Subcutaneous adipose tissue (tissue), 3 donors: ENCODE measurements around a stretch of chr17.

DNA sequence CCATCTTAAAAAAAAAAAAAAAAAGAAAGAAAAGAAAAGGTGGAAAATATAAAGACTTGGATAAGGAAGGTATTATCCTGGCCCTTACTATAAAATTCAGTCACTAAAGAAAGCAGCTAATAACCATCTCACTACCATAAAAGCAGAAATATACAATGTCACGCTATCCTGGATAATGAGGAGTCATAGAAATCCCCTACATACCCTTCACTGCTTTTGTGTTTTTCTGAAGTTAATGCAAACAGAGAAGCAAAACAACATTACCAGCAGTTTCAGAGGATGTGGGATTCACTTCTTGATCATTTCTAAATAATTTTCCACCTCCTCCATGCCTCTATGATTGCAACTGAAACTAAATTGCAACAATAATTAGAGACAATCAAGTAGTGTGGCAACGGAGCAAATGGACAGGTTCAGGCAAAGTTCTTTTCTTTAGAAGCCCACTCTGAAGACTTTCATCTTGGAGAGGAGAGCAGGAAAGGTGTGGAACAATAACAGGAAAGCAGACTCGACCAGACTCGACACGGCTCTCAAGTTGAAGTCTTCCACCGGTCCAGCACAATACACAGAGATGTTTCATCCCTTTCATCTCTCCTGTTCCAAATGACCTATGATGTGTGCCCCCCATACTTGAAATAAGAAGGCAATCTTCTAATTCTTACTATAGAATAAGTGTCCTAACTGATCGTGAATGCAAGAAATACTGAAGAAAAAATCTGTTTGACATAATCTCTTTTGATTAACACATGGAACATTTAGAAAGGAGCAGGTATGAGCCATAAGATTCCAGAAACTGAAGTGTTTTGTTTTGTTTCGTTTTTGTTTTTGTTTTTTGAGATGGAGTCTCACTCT is 10.1 kb downstream of the CYTH1 start:
- PRO-cap, result no peak
- RAMPAGE, long total RNA, 3 experiments, result no peak in any of the 3 experiments

DNA sequence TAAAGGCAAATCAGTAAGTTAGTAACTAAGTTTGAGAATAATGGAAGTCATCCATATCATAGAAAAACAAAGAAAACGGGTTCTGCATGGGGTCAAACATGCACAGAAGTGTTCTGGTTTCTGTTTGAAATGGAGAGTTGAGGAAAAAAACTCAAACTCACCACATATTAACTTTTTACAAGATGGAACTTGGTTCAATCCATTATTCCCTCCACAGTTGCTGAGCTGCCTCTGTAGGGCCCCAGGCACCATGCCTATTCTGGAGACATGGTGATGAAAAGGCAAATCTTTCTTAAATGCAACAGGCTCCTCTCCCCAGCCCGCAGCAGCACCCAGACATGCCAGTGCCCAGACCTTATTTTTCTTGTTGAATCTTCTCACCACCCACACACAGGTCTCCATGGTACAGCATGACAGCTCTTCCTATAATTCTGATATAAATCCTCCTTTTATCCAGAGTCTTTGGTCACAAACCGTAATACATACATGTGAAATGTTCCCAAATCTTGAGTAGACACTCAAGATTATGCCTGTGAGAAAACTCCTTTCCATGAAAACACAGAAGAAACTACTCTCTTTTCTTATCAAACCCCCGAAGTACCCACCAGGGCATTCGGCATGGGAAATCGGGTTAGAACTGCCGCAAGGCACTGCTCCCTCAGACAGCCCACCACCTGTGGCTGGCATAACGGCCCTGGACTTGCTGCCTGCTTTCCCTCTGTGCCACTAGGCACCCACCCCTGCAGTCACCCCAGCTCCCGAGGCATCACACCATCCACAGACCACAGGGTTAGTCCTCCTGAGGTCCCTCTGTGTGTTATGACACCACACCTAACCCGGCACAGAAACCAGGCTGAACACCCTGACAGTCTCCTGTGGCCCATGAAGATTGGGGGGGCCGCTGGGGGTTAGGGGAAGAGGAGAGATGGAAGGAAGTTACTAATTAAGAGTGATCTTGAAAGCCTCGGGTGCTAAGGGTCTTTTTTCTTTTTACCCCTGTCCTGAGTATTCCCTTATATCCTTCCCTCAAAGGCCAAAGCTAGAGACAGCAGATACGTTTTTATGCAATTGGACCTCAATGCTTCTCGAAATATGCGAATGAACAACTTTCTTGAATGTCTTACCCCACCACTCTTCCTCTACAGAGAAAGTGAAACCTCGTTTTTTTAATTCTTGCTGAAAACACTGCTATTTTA is 7.3 kb downstream of the CYTH1 start:
- PRO-cap, result no peak
- RAMPAGE, long total RNA, 3 experiments, result no peak in any of the 3 experiments

DNA sequence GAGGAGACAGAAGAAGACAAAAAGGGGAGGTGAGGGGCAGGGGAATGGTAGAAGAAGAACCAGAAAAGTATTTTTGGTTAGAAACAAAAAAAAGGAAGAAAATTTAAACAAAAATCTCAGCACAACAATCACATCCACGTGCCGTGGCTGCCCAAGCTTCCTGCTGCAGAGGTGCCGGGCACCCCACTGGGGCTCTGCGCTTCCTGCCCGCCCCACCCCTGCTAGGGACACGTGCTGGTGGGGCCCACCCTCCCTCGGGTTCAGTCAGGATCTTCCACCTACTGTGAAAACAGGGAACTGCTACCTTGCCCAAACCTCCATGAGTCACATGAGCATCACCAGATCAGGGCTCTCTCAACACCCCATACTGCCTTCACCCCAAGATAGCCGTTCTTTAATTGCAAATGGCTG is 24.3 kb upstream of the CYTH1 start:
- PRO-cap, result no peak
- RAMPAGE, long total RNA, 3 experiments, result no peak in any of the 3 experiments

DNA sequence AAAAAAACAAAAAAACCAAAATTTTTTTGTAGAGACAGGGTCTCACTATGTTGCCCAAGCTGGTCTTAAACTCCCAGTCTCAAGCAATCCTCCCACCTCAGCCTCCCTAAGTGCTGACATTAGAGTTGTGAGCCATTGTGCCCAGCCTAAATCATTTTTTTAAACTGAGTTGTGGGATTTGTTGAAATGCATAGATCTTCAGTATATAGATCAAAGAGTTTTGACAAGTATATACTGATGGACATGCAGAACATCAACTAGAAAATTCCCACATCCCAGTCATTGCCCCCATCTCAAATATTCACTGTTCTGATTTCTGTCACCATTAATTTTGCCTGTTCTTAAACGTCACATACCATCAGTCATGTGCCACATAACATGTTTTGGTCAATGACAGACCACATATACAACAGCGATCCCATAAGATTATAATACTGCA is 24.0 kb downstream of the USP36 start:
- PRO-cap, result no peak
- RAMPAGE, long total RNA, 3 experiments, result no peak in any of the 3 experiments

DNA sequence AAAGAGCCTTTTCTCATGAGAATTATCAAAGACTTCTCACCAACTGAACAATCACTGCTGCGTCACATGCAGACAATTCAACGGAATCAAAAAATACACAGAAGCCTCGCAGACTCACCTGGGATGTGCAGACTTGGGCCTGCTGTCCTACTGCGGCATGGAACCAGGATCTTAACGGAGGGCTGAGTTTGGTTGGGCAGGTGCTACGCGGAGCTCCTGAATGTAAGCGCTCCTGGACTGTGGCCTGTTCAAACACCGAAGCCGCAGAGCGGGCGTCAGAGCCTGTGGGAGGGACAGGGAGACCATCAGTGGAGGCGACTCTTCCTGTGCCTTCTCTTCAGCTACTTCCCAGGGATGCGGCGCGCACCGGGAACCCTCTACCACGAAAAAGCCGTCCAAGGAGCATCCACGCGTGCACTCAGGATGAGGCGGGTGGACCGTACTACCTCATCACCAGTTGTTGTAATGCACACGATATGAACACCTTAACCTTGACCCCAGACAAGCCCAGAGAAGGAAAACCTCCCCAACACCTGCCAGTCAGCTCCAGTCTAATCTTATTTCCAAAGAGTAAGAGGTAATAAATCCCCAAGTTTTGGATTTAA is 2.0 kb downstream of the USP36 start:
- PRO-cap, result no peak
- RAMPAGE, long total RNA, 3 experiments, result no peak in any of the 3 experiments

DNA sequence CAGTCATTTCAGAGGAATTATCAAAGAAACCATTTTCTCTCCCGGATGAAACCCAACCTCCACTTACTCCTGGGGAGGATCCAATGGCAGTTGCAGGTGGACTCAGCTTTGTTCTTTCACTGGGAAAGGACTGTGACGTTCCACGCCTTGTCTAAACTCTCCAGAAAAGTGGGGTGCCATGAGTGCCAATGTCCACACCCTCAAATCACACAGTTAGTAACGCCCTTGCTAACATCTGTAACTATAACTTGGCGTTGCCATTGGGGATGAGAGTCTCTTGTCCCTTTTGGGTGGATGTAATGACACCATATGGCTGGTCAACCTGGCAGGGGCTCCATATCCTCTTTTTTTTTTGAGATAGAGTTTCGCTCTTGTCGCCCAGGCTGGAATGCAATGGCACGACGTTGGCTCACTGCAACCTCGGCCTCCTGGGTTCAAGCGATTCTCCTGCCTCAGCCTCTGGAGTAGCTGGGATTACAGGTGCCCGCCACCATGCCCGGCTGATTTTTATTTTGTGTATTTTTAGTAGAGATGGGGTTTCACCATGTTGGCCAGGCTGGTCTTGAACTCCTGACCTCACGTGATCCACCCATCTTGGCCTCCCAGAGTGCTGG is 21.3 kb downstream of the CEP295NL start:
- PRO-cap, result no peak
- RAMPAGE, long total RNA, 3 experiments, result no peak in any of the 3 experiments

- PRO-cap, result no peak
- RAMPAGE, long total RNA, 3 experiments, result no peak in any of the 3 experiments
Observed at GRCh38 chr17:78908257-78909177, 5.5 kb upstream of the CEP295NL start.

- PRO-cap, result unidirectional peak, minus-strand start at chr17:78912239
- RAMPAGE, long total RNA, 3 experiments, result start-site peak on the minus strand in 1 of 3 experiments, at chr17:78912336-78912413 at its widest, 5 reads per replicate
Observed at GRCh38 chr17:78912124-78912919, 9.3 kb upstream of the CEP295NL start.

GRCh38 chr17:78998347-78999066 is 11.1 kb downstream of the CANT1 start:
- PRO-cap, result no peak
- RAMPAGE, long total RNA, 3 experiments, result no peak in any of the 3 experiments

DNA sequence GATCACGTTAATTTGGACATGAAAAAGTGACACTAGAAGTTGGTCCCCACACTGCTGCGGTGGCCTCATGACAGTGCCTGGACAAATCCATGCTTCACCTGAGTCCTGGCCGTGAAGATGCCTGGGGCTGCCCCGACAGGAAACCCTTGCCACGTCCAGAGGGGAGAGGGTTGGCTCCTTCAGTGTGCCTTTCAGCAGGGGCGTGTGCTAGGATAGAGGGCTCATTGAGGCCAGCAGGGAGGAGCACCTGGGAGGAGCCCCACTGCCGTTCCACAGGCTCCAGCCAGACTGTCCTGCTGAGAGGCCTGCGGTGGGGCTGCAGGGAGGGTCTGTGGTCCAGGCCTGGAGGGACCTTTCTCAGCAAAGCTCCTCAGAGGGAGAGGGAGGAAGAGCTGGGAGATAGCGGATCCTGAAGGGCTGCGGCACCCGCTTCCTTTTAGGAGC is 1.6 kb downstream of the CANT1 start:
- PRO-cap, result no peak
- RAMPAGE, long total RNA, 3 experiments, result no peak in any of the 3 experiments

- PRO-cap, result no peak
- RAMPAGE, long total RNA, 3 experiments, result start-site peak on the plus strand in 1 of 3 experiments, at chr17:79038255-79038927 at its widest, 18 reads per replicate
Observed at GRCh38 chr17:79038433-79039369, 14.7 kb downstream of the C1QTNF1 start.

DNA sequence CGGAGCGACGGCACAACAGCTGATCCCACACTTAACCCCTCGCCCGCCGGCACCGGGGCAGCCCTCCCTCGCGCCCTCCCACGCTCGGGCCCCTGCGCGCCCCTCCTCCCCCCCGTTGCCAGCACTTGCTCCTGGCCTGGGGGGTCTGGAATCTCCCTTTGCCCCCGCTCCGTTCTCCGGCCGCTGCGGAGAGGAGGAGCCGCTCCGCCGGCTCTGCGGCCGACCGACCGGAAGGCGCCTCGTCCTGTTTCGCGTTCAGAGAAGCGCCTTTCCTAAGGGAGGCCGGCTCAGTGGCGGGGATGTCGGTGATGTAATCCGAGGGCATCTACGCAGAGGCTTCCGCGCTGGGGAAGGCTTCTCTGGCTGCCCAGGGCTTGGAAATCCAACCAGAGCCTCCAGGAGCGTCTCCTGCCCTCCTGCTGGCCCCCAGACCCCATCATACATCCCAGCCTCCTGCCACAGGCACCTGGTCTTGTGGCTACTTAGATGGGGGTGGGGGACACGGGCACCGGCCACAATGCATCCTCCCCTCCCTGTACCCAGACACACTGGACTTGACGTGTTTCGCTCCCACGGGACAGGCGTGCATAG is 109.3 kb downstream of the ENGASE start:
- PRO-cap, result no peak
- RAMPAGE, long total RNA, 3 experiments, result no peak in any of the 3 experiments

DNA sequence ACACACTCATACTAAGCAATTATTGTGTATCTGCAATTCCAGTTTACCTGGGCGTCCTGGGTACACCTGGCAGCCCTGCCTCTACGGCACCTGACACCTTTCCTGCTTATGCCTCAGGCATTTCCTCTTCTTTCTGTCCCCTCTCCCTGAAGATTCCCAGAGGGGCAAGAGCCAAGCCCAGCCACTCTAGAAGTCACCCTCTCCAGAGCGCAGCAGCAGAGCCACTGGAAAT is 37.9 kb downstream of the RBFOX3 start:
- PRO-cap, result no peak
- RAMPAGE, long total RNA, 3 experiments, result no peak in any of the 3 experiments

GRCh38 chr17:79715280-79715877 is 15.4 kb upstream of the ENPP7 start:
- PRO-cap, result no peak
- RAMPAGE, long total RNA, 3 experiments, result no peak in any of the 3 experiments

- PRO-cap, result unidirectional peak, minus-strand start at chr17:79793549; bidirectional peak, plus-strand start at chr17:79793917, minus-strand start at chr17:79793736
- RAMPAGE, long total RNA, 3 experiments, result no peak in any of the 3 experiments
Observed at GRCh38 chr17:79793034-79794182, 3.5 kb downstream of the CBX8 start.

- PRO-cap, result no peak
- RAMPAGE, long total RNA, 3 experiments, result no peak in any of the 3 experiments
Observed at GRCh38 chr17:79812021-79812579, 15.2 kb upstream of the CBX8 start.

DNA sequence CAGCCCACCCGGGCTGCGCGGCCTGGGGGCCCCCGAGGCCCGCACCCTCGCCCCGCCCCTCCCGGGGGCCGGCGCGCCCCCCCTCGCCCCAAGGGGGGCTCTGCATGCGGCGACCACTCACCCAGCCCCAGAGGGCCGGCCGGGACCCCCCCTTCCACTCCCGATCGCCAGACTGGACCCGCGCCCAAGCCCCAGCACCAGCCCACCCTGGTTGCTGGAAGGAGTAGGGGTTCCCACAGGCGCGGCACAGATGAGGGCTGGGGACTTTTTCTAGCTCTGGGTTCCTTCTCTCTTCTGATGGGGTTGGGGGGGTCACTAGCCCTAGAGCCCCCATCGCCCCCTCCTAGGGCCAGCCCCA is 16.8 kb upstream of the CBX8 start:
- PRO-cap, result no peak
- RAMPAGE, long total RNA, 3 experiments, result no peak in any of the 3 experiments

DNA sequence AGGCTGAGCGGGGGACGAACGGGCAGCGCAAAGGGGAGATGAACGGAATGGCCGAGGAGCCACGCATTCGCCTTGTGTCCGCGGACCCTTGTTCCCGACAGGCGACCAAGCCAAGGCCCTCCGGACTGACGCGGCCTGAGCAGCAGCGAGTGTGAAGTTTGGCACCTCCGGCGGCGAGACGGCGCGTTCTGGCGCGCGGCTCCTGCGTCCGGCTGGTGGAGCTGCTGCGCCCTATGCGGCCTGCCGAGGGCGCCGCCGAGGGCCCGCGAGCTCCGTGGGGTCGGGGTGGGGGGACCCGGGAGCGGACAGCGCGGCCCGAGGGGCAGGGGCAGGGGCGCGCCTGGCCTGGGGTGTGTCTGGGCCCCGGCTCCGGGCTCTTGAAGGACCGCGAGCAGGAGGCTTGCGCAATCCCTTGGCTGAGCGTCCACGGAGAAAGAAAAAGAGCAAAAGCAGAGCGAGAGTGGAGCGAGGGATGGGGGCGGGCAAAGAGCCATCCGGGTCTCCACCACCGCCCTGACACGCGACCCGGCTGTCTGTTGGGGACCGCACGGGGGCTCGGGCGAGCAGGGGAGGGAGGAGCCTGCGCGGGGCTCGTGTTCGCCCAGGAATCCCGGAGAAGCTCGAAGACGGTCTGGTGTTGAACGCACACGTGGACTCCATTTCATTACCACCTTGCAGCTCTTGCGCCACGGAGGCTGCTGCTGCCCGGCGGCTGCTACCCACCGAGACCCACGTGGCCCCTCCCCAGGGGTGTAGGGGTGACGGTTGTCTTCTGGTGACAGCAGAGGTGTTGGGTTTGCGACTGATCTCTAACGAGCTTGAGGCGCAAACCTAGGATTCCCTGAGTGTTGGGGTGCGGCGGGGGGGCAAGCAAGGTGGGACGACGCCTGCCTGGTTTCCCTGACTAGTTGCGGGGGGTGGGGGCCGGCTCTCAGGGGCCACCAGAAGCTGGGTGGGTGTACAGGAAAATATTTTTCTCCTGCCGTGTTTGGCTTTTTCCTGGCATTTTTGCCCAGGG is 1.5 kb upstream of the CBX4 start:
- PRO-cap, result bidirectional peak, plus-strand start at position 623 of the sequence, minus-strand start at position 379 of the sequence
- RAMPAGE, long total RNA, 3 experiments, result no peak in any of the 3 experiments

DNA sequence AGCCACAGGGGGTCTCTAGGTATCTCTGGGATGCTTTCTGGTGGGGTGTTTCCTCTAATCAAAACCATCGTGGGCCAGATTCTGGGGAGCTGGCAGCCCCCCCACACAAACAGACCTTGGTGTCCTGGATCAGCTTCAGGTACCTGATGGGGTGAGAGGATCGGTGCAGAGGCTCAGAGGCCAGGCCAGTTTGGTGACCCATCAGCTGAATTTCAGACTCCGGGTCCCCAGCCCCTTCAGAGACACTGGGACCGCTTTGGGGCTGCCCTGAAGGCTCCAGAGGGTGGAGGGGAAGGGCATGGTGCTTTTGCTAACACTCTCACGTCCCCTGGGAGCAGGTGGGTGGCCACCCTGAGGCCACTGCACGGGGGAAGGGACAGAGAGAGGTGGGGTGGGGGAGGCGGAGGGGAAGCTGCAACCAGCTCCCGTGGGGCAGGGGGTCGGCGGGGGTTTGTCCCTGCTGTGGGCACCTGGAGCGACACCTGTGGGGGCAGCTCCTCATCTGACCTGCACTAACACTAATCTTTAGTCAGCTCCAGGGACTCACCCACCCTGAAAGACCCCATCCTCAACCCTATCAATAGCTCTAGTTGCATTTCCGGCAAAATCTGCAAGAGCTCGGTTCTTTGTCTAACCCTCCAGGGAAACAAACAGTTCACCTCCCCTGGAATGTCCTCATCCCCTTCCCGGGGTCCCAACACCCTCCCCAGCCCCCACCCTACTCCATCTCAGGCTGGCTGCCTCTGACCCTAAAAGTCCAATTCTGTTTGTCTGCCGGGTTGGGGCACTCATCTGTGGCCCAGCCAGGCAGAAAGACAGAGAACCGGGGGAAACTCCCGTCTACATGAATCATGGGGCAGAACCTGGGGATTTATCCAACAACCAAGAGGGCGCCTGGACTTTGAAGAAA is 91.8 kb upstream of the CBX4 start:
- PRO-cap, result no peak
- RAMPAGE, long total RNA, 3 experiments, result no peak in any of the 3 experiments

DNA sequence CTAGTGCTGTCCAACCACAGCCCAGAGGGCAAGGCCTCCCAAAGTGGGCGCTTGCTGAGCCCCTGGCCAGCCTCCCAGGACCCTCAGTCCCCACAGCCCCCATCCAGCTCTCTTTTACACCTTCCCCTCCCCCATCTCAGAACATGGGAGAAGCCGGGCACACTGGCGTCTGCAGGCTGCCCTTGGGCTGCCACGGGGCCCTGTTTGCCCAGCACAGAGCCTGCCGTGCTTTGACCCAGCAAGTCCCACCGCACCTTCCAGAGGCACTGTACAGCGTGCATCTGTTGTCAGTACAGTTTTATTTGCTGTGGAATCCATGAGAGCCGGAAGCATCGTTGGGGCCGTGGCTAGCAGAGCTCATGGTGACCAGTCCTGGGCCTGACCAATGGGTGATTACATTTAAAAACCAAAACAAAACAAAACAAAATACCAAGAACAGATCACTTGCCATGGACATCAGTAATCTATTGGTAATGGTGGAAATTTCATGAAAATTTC is 96.2 kb upstream of the CBX4 start:
- PRO-cap, result no peak
- RAMPAGE, long total RNA, 3 experiments, result no peak in any of the 3 experiments